ENCODE measurements around a stretch of chr21.

- PRO-cap = unidirectional peak, minus-strand start at chr21:16539152
- RAMPAGE, long total RNA, 4 experiments = no peak in any of the 4 experiments
Observed at GRCh38 chr21:16538956-16539203, 809.1 kb downstream of the USP25 start.

DNA sequence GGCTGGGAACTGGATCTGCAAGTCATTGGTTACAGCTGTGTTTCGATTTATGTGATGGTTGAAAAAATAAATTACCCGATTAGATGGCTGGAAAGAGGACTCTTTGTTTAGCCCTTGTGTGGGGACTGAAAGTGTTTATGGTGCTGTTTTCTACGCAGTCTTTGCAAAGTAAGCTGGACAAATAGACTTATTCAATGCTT lies 849.9 kb downstream of the USP25 start:
- PRO-cap = no peak
- RAMPAGE, long total RNA, 4 experiments = no peak in any of the 4 experiments

DNA sequence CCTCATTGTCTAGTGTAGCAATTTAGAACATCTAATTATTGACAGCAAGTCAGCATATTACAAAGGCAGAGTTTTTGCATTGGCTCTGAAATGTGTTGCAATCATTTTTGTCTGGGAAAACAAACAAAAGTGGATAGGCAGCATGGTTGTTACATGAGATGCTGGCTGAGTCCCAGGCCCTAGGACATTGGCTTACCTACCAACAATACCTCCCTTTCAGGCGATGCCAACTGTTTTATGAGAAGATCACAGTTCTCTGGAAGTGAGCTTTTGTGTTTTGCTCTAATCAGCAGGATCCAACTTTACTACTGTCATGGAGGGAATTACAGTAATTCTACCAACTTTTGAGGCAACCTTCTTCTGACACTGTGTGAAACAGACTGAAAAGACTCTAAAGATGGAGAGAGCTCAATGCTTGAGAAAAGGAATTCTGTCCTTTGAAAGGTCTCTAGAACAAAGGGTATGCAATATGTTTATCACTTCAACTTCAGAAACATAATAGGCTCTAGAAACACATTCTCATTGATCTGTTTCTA lies 71.4 kb upstream of the CXADR start:
- PRO-cap = no peak
- RAMPAGE, long total RNA, 4 experiments = no peak in any of the 4 experiments

- PRO-cap = no peak
- RAMPAGE, long total RNA, 4 experiments = no peak in any of the 4 experiments
Observed at GRCh38 chr21:17598223-17599066, 14.3 kb downstream of the BTG3 start.

DNA sequence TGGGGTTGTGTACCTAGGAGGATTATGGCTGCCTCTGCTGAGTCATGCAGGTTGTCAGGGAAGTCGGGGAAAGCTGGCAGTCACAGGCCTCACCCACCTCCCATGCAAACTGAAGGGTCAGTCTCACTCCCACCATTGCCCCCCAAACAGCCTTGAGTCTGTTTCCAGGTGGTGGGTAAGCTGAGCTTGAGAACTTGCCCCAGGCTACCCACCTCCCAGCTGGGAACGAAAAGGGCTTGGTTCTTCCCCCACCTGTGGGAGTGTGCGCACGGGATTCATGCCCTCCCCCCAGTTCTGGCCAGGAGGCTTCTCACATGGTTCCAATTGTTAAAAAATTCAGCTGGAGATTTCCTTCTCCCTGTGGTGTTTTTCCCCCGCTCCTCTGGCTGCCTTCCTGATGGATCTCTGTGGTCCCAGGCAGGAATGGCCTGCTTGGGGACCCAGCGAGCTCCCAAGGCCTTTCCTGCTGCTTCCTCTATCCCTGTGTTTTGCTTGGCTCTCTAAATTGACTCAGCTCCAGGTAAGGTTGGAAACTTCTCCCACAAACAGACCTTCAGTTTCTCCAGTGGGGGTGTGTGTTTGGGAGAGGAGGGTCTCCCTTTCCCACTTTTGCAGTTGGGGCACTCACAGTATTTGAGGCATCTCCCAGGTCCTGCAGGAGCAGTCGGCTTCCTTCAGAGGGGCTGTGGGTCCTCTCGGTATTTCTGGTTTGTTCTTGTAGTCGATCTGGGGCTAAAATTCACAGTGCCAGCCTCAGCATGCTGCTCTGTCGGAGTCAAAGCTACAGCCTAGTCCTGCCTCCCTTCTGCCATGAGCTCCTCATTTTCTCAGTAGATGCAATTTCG lies 82.0 kb upstream of the C21orf91 start:
- PRO-cap = no peak
- RAMPAGE, long total RNA, 4 experiments = no peak in any of the 4 experiments

DNA sequence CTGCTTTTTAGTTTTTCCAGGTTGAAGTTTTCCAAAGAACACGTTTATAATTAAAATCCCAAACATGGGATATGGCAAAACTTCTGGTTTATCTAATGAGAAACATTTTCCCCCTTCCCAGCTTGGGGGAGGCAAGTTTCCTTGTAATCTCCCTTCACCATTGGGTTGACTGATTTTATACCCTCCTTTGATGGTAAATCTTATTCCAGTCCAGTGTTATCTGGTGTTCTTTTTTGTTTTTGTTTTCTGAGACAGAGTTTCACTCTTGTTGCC lies 280.9 kb downstream of the NCAM2 start:
- PRO-cap = no peak
- RAMPAGE, long total RNA, 4 experiments = no peak in any of the 4 experiments

- PRO-cap = no peak
- RAMPAGE, long total RNA, 4 experiments = no peak in any of the 4 experiments
Observed at GRCh38 chr21:22062182-22062816, 1064.1 kb downstream of the NCAM2 start.

DNA sequence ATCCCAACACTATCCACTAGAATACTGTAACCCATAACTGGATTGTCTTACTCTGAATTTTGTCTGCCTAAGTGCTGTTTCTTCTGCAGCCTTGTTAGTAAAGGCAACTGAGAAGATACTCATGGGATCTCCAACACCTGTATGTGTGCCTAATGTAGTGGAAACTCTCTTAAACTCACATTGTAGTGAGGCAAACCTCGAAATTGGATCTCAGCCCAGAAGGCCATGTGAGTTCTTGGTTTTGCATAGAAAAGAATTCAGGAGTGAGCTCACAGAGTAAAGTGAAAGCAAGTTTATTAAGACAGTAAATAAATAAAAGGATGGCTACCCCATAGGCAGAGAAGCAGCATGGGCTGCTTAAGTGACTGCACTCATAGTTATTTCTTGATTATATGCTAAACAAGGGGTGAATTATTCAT lies 1344.7 kb downstream of the NCAM2 start:
- PRO-cap = no peak
- RAMPAGE, long total RNA, 4 experiments = no peak in any of the 4 experiments

DNA sequence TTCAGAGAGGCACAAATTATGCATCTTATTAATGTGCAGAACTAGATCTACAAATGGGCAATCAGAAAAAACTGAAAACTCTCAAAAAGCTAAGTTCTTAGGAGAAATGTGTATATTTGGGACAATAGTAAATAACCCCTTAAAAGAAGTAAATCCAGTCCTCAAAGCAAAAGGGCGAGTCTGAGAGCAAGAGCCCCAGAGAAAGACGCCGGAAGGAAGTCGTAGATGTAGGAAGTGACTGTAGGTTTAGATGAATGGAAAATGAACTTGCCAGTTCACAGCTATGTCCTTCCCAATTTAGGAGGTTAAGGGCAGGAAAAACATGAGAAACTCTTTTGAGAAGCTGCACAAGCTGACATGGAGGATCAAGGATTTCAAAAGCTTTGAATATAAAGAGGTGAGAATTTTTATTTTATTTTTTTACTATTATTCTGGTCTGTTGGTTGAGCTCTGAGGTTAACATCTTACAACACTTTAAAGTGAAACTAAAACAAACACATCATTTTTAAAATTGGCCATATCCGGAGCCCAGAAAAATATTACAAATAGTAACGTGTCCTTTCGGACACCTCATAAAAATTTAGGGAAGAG lies 1178.7 kb downstream of the MRPL39 start:
- PRO-cap = no peak
- RAMPAGE, long total RNA, 4 experiments = no peak in any of the 4 experiments

DNA sequence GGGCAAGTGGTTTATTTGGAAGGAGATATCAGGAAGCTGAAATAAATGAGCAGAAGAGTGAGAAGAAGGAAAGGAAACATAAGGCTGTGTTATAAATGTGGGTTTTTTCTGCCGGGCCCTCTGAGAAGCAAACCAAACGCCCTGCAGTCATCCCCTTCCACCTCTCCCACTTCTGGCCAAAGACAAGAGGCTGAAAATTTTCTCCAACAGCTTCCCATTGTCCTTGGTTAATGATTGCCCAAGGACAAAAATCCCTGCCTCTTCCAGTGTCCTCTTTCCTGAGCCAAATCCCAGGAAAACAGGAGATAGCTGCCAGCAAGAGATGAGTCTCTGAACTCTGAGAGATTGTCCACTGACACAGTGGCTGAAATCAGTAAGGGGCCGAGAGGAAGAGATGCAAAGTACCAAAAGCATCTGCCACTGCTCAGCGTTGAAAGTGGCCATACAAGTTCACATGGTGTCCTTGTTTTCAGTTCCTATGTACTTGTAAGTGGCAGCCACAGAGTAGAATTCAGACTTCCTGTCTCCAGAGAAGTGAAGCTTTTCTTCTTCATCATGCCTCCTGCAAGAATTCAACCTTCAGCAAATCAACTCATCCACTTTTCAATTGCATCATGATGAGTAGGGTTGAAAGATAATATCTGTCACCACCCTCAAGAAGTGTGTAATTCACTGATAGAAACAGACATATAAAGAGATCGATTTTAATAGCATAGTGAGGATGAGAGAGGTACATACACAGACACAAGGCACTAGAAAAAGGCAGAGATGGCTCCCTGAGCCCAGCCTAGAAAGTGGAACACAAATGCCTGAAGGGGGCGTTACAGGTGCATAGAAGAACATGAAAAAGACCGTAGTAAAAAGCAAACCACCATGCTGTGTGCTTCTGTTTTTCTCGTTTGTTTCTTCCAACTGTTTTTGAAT lies 185.9 kb downstream of the MRPL39 start:
- PRO-cap = no peak
- RAMPAGE, long total RNA, 4 experiments = no peak in any of the 4 experiments

GRCh38 chr21:25645279-25645698 lies 6.2 kb downstream of the JAM2 start:
- PRO-cap = no peak
- RAMPAGE, long total RNA, 4 experiments = no peak in any of the 4 experiments

GRCh38 chr21:25967442-25967928 lies 203.1 kb downstream of the APP start:
- PRO-cap = bidirectional peak, plus-strand start at chr21:25967796, minus-strand start at chr21:25967765
- RAMPAGE, long total RNA, 4 experiments = no peak in any of the 4 experiments

DNA sequence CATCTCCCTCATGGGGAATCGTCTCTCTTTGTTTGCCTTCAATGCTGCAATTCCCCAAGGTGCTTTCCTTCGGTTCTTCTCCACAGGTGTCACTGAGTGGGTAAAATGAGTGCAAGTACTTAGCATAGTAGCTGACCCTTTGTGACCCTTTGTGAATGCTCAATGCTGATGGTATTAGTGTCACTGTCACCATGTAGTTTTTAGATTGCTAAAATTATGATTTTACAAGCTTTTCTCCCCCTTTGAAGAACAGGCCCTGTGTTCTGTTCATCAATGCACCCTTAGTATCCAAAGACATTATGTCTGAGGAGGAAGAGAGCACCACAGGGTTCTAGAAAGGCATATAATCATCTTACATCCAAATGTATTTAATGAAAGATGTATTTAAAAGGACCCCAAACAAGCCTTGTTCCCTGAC lies 63.0 kb downstream of the APP start:
- PRO-cap = no peak
- RAMPAGE, long total RNA, 4 experiments = no peak in any of the 4 experiments

DNA sequence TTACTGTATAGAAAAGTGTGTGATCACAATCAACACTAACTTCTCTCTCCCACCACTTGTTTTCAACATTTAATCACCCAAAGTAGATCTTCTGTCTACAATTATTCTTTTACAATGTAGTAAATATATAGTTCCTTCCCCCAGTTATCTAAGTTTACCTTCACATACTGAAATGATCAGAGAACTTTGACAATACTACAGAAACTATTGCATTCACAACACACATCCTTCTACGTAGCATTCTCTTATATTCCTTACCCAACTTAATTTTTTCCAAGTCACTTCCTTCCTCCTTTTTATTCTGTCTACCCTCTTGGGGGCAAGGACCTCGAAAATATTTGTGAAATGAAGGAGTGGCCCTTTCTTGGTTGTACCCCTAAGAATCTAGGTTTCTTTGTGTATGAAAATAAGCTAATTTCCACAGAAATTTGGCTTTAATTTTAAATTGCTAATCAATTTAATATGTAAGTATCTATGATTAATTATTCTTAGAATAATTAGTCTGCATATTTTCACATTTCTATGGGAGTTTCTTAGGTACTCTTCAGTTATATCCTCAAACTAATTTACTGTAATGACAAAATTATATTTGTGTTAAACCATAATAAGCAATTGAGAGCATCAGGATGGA lies 9.3 kb downstream of the APP start:
- PRO-cap = no peak
- RAMPAGE, long total RNA, 4 experiments = no peak in any of the 4 experiments

DNA sequence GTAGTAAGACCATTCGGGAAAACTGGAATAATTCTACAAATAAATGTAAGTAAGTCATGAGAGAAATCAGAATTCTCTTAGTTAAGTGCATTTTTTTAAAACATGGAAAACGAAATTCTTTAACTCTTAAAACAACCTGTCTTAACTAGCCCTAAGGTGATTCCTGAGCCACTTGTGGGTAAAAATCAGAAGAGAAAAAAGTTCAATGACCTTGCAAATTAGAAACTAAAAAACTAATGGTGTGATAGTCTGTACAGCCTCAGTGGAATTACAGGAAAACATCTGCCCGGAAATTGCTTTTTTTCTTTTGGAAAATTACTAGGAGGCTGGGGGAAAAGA lies 1.9 kb downstream of the APP start:
- PRO-cap = no peak
- RAMPAGE, long total RNA, 4 experiments = no peak in any of the 4 experiments

GRCh38 chr21:26835710-26835967 lies 9.6 kb downstream of the ADAMTS1 start:
- PRO-cap = no peak
- RAMPAGE, long total RNA, 4 experiments = no peak in any of the 4 experiments

DNA sequence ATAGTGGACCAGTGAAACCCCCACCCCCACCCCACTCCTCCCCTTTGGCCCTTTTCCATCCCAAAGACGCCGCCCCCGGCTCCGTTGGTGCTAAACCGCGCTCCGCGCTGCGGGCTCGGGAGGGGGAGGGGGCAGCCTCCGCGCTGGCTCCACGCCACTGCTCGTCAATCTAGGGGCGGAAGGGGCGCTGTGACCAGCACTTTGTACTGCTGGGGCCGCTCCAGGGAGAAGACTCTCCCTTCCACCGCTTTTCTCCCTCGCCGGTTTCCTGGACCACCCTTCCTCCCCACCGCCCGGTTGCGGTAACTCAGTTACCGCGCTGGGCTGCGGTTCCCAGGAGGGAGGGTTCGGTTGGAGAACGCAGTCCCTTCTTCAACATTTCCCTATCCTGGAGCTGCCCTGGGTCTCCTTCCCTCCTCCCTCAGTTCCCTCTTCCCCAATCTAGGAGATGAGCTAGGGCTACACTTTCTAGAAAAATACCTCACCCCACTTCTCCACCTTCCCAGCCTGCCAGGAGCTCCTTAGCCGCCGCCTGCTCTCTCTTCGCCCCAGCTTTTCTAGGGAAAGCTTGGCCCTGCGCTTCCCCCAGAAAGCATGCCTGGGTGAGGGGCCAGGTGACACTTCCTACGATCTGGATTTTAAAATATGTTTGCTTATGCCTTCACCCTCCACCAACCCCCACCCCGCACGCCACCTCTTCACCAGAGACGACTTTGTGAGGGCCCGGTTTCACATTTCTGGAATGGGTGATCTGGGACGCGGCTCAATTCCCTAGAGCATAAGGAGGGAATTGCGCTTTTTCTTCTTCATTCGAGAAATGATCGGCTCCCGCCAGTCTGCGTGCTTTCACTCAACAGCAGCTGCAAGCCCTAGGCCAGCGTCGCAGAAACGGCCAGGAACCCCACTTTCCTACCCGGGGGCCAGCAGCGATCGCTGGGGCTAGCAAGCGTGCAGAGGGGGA lies 509 bp upstream of the ADAMTS1 start:
- PRO-cap = bidirectional peak, plus-strand start at position 167 of the sequence, minus-strand start outside the sequence; bidirectional peak, plus-strand start at position 809 of the sequence, minus-strand start at position 739 of the sequence
- RAMPAGE, long total RNA, 4 experiments = no peak in any of the 4 experiments

DNA sequence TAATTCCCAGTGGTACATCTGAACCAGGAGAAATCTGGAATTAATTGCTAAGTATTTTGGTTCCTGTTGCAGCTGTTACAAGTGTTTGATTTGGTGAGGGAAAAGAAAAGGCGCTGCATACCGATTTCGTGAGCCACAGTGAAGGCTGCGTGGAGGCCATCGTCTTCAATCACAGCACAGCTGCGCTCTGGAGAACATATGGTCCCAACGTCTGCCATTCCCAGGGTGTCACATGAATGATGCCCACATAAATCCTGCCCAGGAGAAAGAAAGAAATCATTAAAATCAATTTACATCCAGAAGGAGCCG lies 12.3 kb downstream of the ADAMTS5 start:
- PRO-cap = no peak
- RAMPAGE, long total RNA, 4 experiments = no peak in any of the 4 experiments

- PRO-cap = no peak
- RAMPAGE, long total RNA, 4 experiments = no peak in any of the 4 experiments
Observed at GRCh38 chr21:27024377-27024807, 57.5 kb upstream of the ADAMTS5 start.

- PRO-cap = no peak
- RAMPAGE, long total RNA, 4 experiments = no peak in any of the 4 experiments
Observed at GRCh38 chr21:27390409-27390837, 423.5 kb upstream of the ADAMTS5 start.

Data from esophagus squamous epithelium (tissue), 4 donors.